Brain (tissue), 1 donor: Measurements from ENCODE around the gene NT5M.

DNA sequence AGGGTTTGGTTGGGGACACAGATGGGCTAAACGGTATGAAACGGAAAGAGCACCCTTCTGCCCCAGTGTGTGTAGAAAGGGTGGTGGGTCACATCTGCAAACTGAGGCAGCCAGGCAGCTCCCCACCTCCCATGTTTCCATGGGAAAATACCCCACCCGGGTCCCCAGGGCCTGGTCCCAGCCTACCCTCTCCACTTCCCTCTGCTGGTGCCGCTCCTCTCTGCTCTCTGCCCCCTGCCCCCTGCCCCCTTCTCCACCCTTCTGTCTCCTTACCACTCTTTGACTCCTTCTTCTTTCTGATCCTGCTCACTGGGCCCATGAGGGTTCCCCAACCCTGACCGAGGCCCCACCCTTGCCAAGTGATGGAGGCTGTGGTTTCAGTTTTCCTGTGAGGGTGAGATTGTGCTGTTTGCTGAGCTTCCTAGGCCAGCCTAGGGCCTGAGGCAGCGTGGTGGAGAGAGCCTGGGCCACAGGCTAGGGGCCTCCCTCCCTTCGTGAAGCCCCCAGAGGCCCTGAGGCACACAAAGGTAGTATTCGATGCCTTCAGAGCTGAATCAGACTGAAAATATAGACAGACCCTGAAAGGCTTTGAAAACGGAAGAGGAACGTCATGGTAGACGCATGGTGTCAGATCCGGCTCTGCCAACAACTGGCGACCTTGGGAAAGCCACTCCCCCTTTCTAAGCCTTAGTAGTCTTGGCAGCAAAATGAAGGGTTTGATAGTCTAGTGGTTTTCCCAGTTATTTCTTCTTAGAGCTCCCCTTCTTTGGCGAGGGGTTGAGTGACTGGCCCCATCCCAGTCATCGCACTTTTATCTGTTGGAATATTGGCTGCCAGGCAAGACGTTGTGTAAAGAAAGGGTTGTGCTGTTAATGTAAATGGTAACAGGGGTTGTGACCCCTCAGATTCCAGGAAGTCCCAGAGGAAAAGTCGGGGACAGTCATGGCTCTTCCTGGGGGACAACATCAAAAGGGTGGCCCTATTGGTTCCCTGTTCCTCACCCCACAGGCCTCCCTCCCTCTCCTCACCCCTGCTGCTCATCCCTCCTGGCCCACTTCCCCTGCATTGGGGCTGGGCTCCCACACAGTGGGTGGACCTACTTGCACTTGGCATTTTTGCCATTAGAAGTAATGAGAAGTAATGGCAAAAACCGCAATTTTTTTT is 1.1 kb downstream of the TRPV2 start:
- RRBS, result no CpG with 5 or more reads among the region's 18 CpGs

DNA sequence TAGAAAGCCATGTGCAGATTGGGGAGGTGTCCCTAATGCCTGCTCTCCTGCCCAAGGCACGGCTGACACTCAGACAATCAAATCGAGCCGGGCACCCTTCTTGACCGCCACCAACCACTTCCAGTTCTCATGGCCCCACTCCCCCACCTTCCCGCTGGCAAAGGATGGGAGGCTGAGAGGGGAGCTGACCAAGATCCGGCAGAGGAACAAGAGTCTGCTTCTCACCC is 7.7 kb downstream of the LRRC75A start:
- RRBS, result 22% methylated on average over 3 of the region's 6 CpGs

DNA sequence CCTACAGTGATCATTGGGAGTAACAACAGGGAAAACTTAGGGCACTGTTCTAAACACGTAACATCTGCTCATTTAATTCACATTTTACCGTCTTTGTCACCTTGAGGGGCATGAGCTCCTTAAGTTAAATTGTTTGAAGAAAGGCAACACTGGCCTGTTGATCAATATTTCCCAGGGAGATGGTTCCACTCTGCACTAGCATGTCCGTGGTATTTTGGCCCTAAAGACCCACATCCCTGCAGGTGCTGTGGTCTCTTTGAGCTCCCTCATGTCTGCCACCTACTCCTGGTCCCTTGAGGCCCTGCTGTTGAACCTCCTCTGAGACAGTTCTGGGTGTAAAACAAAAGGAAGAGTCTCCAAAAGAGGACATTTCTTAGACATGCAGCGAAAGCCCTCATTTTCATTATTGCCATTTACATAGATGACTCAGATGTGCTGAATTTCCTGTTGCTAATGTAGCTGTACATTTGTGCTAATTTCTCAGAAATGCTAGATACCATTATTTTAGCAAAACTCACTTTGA is 4.2 kb upstream of the TNFRSF13B start:
- RRBS, result no CpG with 5 or more reads among the region's 4 CpGs

- RRBS, result no CpG with 5 or more reads among the region's 7 CpGs
Measured at GRCh38 chr17:16979674-16980222, 7.8 kb upstream of the TNFRSF13B start.

DNA sequence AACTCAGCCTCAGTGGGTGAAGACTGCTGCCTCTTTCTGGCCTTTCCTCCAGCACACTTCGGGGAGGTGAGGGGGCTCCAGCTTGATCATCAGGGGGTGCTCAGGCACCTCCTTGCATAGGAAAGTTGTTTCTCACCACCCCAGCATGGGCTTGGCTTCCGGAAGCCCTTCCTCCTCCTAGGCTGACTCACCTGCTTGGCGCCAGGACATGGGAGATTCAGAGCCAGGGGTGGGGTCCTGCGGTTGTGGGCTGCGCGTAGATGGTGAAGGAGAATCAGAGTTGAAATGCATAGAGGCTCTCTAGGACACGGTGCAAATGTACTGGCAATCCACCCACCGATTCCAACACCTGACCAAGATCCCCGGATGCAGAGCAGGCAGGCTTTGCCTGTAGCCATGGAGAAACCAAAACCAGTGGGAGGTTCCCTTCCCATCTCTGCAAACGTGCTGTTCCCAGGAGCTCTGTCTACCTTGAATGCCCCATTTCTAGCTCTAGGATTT is 27.6 kb upstream of the MPRIP start:
- RRBS, result no CpG with 5 or more reads among the region's 10 CpGs

- RRBS, result no CpG with 5 or more reads among the region's 11 CpGs
Measured at GRCh38 chr17:17029064-17029574, 13.1 kb upstream of the MPRIP start.

DNA sequence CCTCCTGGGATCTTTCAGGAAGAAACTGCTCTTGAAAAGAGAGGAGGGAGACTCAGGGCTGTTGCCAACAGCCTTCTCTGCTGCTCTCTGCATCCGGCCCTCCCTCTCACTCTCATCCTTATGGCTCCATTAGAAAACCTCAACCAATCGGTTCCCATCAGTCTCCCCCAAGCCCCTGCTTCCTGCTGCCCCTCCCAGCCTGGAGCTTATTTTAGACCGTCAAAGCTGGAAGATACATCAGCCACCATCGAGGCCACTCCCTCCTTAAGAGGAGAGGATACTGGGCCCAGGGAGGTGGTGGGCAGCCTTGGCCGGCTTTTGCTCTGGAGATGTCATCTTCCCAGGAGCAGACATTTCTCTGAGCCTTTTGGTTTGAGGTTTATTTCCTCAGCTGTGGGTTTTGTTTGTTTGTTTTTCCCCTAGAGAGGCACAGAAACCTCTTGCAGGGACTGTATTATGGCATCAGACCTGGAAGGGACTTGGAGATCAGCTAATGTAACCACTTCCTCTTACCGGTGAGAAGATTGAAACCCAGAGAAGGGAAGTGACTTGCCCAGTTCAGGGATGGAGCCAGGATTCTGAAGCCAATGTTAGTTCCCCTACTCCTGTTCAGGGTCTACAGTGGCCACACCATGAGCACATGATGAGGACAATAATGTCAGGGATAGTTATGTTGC is 2.8 kb downstream of the MPRIP start:
- RRBS, result no CpG with 5 or more reads among the region's 6 CpGs

DNA sequence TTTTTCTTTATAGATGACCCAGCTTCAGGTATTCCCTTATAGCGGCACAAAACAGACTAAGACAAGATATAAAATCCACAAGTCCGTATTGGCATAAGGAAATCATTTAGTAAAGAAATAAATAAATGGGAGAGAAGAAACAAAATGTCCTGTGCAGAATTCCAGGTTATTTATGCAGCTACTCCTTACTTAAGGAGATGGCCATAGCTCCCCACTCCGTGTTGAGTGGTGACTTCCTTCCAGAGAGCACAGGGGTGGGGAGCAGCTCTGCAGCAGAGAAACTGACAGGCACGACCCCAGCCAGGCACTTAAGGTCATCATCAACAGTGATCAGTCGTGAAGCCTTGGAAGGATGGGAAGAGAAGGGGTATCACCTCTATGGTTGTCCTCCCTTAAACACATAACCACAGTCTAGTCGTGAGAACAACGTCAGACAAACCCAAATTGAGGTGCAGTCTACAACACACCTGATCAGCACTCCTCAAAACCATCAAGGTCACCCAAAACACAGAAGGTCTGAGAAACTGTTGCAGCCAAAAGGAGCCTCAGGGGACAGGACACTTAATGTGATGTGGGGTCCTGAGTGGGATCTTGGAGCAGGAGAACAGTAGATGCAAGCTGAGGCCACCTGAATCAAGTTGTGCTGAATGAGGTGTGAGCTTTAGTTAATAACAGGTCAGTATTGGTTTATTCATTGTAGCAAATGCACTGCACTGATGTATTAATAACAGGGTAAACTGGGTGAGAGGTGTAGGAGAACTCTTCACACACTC is 68.2 kb downstream of the MPRIP start:
- RRBS, result no CpG with 5 or more reads among the region's 7 CpGs

DNA sequence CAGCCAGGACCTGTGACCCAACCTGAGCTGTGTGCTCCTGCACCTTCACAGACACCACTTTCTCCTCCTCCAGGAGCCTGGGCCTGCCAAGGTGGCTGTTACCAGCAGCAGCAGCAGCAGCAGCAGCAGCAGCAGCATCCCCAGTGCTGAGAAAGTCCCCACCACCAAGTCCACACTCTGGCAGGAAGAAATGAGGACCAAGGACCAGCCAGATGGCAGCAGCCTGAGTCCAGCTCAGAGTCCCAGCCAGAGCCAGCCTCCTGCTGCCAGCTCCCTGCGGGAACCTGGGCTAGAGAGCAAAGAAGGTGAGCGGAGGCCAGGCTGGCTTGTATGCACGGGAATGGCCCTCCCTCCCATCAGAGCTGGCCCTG is 70.0 kb downstream of the PLD6 start:
- RRBS, result no CpG with 5 or more reads among the region's 3 CpGs

DNA sequence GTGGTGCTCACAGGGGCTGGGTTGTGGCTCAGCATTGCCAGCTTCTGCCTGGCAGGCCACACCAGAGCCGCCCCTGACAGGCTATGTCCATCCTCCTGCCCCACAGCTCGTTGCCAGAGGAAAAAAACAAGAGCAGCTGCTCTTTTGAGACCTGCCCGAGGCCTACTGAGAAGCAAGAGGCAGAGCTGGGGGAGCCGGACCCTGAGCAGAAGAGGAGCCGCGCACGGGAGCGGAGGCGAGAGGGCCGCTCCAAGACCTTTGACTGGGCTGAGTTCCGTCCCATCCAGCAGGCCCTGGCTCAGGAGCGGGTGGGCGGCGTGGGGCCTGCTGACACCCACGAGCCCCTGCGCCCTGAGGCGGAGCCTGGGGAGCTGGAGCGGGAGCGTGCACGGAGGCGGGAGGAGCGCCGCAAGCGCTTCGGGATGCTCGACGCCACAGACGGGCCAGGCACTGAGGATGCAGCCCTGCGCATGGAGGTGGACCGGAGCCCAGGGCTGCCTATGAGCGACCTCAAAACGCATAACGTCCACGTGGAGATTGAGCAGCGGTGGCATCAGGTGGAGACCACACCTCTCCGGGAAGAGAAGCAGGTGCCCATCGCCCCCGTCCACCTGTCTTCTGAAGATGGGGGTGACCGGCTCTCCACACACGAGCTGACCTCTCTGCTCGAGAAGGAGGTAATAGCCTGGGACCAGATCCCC is 47.7 kb downstream of the PLD6 start:
- RRBS, result no CpG with 5 or more reads among the region's 41 CpGs

GRCh38 chr17:17191245-17191862 is 14.8 kb downstream of the PLD6 start:
- RRBS, result no CpG with 5 or more reads among the region's 12 CpGs

DNA sequence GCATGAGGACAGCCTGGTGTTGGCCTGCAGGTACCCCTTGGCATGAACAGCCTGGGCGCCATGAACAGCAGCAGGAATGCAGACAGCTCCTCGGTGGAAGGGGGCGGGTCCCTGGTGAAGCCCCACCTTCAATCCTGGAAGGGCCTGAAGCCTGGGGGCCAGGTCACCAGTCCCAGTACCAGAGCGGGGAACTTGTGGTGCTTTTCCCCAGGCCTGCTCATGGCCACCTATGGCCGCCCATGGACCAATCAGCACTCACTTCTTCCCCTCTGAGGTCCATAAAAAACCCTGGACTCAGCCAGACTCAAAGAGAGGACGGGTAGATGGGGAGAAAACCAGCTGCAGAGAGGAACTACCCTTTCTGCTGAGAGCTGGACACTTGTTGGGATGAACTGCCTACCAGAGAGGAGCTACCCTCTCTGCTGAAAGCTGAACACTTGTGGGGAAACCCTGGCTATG is 2.0 kb upstream of the NT5M start:
- RRBS, result no CpG with 5 or more reads among the region's 6 CpGs

DNA sequence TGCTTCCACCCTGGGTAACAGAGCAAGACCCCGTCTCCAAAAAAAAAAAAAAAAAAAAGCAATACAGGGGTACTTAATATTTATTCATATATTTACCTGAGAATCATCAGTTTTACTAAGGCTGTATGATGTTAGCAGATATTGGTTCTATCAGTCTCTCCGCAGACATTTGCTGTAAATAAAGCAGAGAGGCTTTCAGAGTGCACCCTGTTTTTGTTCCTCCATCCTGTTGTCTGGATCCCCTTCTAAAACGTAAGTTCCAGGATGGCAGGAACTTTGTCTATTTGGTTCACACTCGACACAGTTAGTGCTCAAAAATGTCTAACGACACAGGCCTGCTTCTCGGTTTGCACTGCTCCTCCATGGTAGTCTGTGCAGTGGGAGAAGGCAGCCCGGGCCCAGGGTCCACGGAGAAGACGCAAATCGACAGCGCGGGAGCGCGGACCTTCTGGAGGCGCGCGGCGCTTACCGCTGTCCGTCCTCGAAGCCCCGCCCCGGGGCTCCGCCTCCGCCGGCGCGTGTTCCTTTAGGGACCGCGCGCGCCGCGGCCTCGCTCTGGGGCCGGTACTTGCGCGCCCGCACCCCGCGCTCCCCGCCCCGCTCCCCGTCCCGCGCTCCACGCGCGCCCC is at the start of gene NT5M:
TSS of gene NT5M (plus strand) at position 553 of the 629 bp plus-strand sequence.
- RRBS, result under 1% methylated on average over 21 of the region's 49 CpGs

DNA sequence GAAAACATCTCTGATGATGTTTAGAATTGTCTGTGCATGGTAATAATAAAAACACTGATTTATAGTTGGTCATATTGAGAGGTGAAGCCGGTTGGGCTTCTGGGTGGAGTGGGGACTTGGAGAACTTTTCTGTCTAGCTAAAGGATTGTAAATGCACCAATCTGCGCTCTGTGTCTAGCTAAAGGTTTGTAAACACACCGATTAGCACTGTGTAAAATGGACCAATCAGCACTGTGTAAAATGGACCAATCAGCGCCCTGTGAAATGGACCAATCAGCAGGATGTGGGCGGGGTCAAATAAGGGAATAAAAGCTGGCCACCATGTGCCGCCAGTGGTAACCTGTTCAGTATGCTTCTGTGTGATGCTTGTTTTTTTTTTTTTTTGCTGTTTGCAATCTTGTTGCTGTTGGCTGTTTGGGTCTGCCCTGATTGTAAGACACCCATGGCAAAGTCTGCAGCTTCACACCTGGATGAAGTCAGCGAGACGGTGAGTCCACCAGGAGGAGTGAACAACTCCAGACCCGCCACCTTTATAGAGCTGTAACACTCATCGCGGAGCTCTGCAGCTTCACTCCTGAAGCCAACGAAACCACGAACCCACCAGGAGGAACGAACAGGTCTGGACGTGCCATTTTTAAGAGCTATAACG is 85.2 kb upstream of the MED9 start:
- RRBS, result no CpG with 5 or more reads among the region's 16 CpGs

- RRBS, result no CpG with 5 or more reads among the region's 11 CpGs
Measured at GRCh38 chr17:17492402-17493049, 3.7 kb downstream of the RASD1 start.

DNA sequence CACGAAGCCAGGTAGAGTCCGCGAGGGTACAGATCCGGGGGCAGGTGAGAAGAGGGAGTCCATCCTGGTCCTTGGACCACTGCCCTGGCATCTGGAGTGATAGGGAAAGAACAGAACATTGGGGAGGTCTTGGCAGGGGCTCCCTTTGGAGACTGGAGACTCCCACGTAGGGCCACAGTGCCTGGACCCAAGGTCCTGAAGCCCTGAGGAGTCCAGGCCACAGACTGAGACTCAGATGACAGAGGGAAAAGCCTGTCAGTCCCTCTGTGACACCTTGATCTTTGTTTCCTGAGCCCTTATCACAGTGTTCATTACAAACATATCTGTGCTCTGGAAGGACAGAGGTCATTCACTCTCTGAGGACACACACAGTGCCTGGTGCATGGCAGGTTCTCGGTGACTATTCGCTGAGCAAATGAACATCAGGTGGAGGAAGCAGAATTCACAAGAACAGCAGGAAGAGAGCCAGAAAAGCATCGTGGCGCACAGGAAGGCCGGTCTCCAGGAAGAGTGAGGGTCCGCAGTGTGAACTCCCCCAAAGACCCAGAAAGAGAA is 20.6 kb downstream of the PEMT start:
- RRBS, result 85% methylated on average over 2 of the region's 11 CpGs

DNA sequence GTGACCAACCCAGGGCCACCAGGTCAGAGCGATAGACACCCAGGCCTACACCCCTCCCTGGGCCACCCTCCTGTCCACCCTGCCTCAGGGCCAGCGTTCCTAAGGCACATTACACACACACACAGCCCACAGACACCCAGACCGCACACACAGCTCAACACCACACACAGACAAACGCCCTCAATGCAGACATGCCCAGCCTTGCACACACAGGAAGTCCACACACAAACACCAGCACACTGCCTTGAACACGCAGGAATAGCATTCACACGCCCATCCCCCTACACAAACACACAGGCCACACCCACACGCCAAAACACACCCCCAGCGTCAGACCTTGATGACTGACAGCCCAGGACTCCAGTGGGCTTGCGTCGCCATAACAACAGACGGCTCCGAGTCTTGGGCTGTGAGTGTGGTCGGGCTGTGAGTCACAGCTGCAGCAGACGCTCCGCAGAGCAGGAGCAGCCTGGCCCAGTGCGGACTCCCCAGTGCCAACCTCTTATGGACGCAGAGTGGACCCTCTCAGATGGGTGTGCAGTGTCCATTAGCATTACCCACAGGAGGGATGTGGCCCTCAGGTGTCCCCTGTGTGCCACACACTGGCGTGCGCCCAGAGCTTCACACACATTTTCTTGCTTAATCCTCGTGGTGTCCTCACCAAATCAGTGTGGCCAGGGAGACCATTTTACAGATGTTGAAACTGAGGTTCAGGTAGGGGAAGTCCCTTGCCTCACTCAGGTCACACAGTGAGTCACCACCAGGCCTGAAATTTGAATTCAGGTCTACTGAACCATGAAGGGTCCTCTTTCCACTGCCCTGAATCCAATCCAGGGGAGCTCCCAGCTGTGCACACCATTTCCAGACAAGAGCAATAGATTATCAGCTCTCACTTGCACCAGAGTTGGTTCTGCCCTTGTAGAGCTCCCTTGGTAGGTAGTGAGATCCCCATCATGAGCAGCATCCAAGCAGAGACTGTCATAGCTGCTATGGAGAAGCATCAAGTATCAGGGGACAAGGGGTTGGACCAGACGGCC is 17.8 kb upstream of the RAI1 start:
- RRBS, result no CpG with 5 or more reads among the region's 21 CpGs

DNA sequence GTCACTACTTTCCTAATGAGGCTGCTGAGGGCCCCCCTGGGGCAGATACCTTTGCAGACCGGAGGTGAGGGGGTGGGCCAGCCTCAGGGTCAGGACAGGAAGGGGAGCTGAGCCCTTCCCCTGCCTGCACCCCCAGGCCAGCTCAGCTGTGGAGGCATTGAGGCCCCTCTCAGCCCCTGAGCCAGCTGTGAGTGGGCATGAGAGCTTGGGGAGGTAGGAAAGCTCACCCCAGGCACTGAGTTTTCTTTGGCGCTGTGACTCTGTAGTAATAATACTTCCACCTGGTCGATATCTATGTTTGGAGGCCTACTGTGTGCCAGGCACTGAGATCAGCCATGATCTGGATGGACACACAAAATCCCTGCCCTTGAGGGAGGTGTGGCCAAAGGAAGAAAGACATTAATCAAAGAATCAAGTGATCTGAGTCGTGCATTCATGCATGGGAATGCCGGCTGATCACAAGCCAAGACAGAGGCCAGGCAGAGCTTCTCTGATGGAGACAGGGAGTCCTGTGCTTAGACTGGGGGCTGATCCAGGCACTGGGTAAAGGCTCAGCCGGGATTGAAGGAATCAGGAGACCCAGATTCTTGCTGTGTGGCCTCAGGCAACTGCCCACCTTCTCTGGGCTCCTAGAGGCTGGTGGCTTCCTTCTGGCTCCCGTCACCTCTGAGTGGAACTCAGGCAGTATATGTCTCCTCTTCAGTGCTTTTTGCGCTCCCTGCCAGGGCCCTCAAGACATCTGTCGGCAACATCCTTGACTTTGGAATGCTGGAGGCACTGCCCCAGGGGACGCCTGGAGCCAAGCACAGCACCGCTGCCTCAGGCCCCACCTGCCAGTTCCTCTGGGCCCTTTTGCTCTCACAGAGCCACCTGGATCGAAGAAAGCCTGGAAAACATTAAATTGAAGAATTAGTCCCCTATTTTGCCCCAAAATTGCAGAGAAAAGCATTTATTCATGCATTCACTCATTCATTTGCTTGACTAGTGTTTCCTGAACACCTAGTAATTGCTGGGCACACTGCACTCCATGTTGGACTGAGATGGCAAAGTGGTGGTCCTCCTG is 17.6 kb downstream of the RAI1 start:
- RRBS, result 21% methylated on average over 2 of the region's 12 CpGs

- RRBS, result 90% methylated on average over 6 of the region's 33 CpGs
Measured at GRCh38 chr17:17795986-17796676, 40.7 kb downstream of the SREBF1 start.

- RRBS, result under 1% methylated on average over 16 of the region's 38 CpGs
Measured at GRCh38 chr17:17836028-17836456, 744 bp downstream of the SREBF1 start.